Measurements from ENCODE around the genes TLE2 and TLE5.

GRCh38 chr19:3028835-3029488, at the start of gene TLE2:
Gene TLE2 (minus strand): TSS chr19:3029280.
- PRO-cap = no peak

GRCh38 chr19:3035664-3035997, 6.6 kb upstream of the TLE2 start:
- PRO-cap = no peak

GRCh38 chr19:3046587-3047467, 15.5 kb downstream of the TLE5 start:
- PRO-cap = no peak

DNA sequence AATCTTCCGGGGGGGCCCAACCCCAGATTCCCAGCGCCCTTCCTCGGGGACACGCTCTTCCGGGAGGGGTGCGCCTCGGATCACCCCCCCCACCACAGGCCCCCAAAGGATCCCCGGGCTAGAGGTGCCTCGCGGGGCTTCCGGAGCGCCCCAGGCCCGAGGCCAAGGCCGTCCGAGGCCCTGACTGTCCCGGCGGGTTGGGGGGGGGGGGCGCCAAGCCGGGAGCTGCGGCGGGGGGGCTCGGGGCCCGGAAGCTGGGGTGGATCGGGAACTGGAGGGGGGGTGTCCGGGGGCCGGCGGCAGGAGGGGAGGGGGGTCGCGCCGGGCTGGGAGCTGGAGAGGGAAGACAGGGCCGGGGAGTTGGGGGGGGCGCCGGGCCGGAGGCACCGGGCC, 611 bp downstream of the TLE5 start:
- PRO-cap = no peak

- PRO-cap = bidirectional peak, plus-strand start at chr19:3062559, minus-strand start at chr19:3062348
Observed at GRCh38 chr19:3062081-3063198, at the start of gene TLE5. Gene TLE5 (minus strand): TSS chr19:3062495.

- PRO-cap = no peak
Observed at GRCh38 chr19:3095458-3096463, 1.6 kb downstream of the GNA11 start.

DNA sequence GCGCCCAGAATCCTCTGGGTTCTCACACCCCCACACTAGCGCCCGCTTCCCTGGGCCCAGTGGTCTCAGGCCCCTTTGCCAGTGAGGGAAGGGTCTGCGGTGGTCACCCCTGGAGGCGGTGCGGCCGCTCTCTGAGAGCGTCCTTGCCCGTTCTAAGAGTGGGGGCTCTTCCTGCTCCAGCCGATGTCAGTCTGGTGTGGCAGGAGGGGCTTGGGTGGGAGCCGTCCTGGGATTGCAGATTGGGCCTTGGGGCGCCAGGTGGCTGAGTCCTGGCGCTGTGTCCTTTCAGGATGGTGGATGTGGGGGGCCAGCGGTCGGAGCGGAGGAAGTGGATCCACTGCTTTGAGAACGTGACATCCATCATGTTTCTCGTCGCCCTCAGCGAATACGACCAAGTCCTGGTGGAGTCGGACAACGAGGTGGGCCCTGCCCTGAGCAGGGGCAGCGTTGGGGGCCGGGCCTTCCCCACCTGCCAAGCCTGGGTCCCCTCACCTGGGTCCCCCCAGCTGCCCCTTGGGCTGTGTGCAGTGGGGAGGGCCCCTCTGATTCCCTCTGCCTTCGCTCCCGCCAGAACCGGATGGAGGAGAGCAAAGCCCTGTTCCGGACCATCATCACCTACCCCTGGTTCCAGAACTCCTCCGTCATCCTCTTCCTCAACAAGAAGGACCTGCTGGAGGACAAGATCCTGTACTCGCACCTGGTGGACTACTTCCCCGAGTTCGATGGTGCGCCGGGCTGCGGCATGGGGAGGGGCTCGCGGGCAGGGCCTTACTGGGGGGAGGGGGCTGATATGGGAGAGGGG, 17.0 kb upstream of the GNA15 start:
- PRO-cap = no peak

DNA sequence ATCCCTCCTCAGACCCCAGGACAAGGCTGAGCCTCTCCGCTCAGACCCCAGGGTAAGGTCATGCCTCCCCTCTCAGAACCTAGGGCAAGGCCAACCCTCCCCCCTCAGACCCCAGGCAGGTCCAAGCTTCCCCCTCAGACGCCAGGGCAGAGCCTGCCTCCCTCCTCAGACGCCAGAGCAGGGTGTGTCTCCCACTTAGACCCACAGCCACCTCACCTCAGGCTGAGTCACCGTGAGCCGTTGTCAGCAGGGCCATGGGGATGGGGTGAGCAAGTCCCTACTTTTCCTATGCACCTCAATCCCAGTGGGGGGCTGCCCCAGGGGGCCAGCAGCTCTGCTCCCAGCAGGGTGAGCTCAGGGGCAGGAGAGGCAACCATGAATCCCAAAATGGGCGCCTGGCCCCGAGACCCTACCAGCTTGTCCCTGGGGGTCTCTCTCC, 1.4 kb upstream of the S1PR4 start:
- PRO-cap = no peak

DNA sequence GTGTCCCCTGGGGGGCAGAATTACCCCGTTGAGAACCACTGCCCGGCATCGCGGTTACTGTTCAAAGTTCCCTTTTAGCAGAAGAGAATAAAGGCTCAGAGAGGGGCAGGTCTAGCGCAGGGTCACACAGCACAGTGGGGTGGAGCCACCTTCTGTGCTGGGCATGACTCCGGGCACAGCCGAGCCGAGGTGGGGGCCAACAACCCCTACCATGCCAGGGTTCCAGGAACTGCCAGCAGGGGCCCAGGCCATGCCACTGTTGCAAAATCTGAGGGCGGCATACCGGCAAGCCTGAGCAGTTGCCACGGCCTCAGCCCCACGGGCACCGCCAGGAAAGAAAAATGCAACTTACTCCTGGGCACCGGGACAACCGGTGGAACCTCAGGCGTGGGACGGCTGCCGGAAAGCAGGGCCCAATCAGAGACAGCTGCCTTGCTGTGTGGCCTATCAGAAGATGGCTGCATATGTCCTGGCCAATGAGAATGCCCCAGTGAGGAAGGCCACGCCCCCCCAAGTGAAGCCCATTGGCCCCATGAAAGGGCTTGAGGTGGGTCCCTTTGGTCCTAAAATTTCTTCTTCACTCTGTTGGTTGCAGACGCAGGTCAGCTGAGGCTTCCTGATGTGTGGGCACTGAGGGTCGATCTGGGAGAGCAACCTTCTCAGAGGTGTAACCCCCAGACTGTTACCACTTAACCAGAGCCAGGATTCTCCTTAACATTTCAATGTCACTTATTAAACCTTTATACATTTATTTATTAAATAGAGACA, 22.3 kb upstream of the NFIC start:
- PRO-cap = no peak

GRCh38 chr19:3367955-3368801, 1.8 kb downstream of the NFIC start:
- PRO-cap = no peak

DNA sequence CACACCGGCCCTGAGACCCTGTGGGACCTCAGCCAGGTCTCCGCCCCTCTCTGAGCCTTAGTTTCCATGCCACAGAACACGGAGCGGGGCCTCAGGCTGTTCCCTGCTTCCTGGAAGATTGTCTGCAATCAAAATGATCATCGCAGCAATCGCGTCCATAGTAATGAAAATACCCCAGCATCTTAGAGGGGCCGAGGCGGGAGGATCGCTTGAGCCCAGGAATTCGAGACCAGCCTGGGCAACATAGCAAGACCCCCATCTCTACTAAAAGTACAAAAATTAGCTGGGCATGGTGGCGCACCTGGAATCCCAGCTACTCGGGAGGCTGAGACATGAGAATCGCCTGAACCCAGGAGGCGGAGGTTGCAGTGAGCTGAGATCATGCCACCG, 9.6 kb downstream of the NFIC start:
- PRO-cap = no peak

DNA sequence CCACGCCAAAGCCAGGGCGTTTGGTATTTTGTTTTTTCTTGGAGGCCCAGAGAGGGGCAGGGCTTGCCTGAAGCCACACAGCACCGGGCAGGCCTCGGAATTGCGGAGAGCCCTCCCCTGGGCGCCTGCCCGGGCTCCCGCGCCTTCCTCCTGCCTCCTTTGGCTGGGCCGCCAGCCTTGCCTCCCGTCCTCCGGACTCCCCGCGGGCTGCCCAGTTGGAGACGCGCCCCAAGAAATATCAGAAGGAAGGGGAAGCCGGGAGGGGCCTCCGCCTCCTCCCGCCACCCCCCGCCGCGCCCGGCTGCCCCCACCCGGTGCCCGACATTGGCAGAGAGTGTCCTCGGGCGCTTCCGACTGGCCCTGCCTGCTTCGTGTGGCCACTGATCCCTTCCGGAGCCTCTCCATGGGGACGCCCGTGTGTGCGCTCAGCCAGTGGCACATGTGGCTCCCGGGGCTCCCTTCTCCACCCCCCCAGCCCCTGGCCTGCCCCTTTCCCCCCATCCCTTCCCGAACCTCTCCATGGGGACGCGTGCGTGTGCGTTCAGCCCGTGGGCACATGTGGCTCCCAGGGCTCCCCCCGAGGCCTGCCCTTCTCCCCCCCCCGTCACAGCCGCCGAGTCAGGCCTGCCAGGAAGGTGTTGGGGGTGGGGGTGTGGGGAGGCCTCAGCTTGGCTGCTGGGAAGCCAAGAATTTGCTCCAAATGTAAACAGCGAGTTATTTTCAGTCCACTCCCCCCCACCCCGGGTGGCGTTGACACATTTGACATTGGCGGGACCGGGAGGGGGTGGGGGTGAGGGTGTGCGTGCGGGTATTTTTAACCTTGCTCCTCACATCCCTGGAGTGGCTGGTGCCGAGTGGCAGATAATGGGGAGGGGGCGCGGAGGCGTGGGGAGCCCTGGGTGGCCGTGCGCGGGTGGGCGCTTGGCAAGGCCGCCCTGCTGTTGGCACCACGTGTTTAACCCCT, 37.4 kb downstream of the NFIC start:
- PRO-cap = no peak

- PRO-cap = no peak
Observed at GRCh38 chr19:3406450-3406999, 40.1 kb downstream of the NFIC start.

GRCh38 chr19:3438997-3439260, 41.4 kb downstream of the SMIM24 start:
- PRO-cap = no peak

GRCh38 chr19:3443785-3445043, 36.1 kb downstream of the SMIM24 start:
- PRO-cap = no peak

DNA sequence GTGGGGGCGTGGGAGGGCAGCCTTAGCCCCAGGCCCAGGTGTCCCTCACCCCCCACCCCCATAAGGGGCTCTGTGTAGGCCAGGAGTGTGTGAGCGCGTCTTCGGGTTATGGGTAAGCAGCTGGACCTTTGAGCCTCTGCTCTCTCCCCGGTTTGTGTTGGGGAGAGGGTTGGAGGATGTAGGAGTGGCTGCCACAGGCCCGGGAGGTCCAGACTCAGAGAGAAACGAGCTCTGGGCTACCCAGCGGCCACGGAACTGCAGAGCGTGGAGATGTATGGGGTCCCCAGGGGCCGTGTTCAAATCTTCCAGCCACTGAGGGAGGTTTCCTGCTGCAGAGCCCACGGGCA, 23.0 kb downstream of the SMIM24 start:
- PRO-cap = no peak

GRCh38 chr19:3534800-3536096, 3.7 kb upstream of the TEKTIP1 start:
- PRO-cap = no peak

GRCh38 chr19:3576693-3577586, 4.2 kb downstream of the HMG20B start:
- PRO-cap = no peak

DNA sequence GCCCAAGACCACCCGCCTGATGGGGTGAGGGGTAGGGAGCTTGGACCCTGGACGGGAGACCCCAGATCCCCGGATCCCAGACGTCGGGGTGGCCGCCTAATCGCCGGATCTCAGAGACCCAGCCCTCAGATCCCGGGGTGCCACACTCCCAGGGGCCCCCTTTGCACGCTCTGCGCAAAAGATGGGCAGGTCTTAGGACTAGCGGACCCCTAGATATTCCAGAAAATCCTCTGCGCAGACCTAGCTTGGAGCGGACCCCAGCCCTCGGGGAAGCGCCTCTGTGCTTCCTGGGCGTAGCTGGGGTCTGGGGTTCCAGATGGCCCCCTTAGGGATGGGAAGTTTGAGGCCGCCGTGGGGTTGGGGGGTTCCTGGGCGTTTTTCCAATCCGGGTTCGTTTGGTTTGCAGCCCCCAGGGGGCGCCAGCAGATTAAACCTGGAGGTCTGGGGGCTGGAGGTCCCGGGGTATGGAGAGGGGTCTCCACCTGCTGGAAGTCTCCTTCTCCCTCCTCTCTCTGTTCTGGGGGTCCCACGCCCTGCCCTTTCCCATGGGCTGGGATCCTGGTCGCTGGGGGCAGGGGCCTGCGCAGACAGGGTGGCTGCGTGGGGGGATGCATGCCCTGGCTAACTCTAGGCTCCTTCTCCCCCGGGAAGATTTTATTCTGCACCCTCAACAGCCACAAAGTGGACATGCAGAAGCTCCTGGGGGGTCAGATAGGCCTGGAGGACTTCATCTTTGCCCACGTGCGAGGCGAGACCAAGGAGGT, 748 bp downstream of the GIPC3 start:
- PRO-cap = no peak

DNA sequence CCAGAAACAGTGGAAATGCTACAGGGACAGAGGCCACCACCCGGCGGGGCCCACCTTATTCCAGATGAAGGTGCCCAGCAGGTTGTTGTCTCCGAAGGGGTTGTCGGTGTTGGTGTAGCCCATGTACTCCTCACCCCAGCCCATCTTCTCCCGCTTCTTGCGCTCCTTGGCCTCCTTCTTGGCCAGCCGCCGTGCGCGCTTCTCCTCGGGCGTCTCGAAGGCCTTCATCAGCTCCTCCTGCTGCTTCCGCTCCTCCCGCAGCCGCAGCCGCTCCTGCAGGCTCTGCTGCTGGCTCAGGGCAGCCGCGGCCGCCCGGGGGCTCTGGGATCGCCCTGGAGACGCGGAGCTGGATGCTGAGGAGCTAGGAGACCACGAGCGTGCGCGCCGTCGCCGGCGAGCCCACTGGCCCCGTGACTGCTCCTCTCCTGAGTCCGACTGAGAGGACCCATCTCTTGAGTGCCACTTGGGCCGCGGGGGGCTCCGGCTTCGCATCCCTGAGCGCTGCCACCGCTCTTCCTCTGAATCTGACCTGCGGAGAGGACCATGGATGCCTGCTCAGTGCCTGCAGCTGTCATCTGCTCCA, 2.9 kb downstream of the CACTIN start:
- PRO-cap = no peak

Data from mesenteric fat pad (tissue), 1 donor.